Kidney epithelial cell (primary cell): Measurements from ENCODE around the genes YBX1, CLDN19, SVBP, TIE1 and CDC20.

- RAMPAGE, long total RNA = no peak
- RRBS = no CpG with 5 or more reads among the region's 11 CpGs
Measured at GRCh38 chr1:42234158-42234747, 69.7 kb upstream of the GUCA2A start.

DNA sequence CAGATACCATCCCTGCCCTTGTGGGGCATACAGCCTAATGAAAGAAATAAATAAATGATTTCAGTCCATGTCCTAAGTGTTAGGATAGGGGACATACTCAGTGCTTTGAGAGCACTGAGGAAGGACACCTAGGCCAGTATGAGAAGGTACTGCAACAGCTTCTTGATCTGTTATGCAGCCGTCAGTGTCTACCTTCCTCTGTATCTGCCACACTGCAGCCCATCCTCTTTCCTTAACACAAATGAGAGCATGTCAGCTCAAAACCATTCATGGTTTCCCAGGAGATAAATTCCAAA is 1.5 kb downstream of the ZMYND12 start:
- RAMPAGE, long total RNA = no peak
- RRBS = no CpG with 5 or more reads among the region's 1 CpG

DNA sequence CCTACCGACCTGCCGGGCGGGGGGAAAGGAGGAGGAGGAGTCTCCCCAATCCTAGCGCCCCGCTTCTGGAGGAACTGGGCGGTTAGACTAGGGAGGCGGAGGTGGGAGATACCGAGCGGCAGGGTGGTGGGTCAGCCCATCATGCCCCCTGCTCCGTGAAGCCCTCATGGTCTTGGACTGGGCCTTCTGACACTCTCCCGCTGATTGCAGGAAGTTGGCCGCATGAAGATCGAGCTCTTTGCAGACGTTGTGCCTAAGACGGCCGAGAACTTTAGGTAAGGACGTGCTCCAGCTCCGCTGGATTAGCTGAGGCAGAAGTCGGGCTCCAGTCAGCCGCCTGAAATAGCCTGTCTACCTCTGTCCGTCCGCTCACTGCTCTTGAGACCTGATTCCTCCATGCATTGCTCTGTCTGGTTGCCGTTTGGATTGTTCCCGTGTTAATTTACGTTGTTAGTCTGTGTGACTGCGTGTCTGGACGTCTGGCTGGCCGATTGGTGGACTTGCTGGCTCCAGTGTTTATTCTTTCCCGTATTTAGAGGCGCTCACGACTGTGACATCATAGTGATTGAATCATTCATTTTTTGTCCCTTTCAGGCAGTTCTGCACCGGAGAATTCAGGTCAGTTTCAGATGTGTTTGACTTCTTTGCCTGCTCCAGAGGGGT is 542 bp downstream of the PPIH start:
- RAMPAGE, long total RNA = no peak
- RRBS = no CpG with 5 or more reads among the region's 32 CpGs

DNA sequence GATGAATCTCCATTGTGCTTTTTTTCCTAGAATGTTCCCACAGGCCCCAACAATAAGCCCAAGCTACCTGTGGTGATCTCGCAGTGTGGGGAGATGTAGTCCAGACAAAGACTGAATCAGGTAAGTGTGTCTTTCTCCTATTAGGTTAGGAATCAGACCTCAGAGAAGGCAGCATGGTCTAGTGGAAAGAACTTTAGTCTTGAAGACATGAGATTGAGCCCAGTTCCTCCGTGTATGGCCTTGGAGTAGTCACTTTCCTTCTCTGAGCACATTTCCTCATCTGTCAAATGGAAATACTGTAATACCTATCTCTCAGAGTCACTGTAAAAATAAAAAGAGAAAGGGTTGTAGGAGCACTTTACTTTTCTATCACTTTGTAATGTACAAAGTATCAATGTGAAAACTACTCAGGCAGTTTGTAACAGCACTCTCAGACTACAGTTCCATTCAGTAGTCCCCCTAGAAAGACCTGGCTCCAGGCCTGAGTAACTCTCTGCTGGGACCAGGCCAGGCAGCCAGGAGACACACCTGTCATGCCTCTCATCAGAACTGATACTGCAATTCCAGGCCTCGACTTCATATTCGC is 9.2 kb downstream of the PPIH start:
- RAMPAGE, long total RNA = no peak
- RRBS = no CpG with 5 or more reads among the region's 4 CpGs

- RAMPAGE, long total RNA = start-site peak on the plus strand at chr1:42682336-42682500, 46 and 45 reads in 2 replicates
- RRBS = under 1% methylated on average over 17 of the region's 70 CpGs
Measured at GRCh38 chr1:42682262-42682898, at the start of gene YBX1. Gene YBX1 (plus strand): TSS chr1:42682418.

GRCh38 chr1:42739817-42740527 is at the start of gene CLDN19:
Gene CLDN19 (minus strand): TSS chr1:42740236.
- RAMPAGE, long total RNA = no peak
- RRBS = no CpG with 5 or more reads among the region's 25 CpGs

- RAMPAGE, long total RNA = start-site peak on the minus strand at chr1:42816963-42817039, 44 and 40 reads in 2 replicates; start-site peak on the minus strand at chr1:42817249-42817351, 674 and 537 reads in 2 replicates
- RRBS = under 1% methylated on average over 20 of the region's 76 CpGs
Measured at GRCh38 chr1:42816839-42817882, at the start of gene SVBP. Gene SVBP (minus strand): TSS chr1:42817397.

GRCh38 chr1:42934630-42935779 is 23.7 kb downstream of the SLC2A1 start:
- RAMPAGE, long total RNA = no peak
- RRBS = no CpG with 5 or more reads among the region's 27 CpGs

GRCh38 chr1:42961009-42961644 is 2.5 kb upstream of the SLC2A1 start:
- RAMPAGE, long total RNA = no peak
- RRBS = no CpG with 5 or more reads among the region's 5 CpGs

GRCh38 chr1:43239284-43240106 is 30.3 kb upstream of the TMEM125 start:
- RAMPAGE, long total RNA = no peak
- RRBS = no CpG with 5 or more reads among the region's 5 CpGs

DNA sequence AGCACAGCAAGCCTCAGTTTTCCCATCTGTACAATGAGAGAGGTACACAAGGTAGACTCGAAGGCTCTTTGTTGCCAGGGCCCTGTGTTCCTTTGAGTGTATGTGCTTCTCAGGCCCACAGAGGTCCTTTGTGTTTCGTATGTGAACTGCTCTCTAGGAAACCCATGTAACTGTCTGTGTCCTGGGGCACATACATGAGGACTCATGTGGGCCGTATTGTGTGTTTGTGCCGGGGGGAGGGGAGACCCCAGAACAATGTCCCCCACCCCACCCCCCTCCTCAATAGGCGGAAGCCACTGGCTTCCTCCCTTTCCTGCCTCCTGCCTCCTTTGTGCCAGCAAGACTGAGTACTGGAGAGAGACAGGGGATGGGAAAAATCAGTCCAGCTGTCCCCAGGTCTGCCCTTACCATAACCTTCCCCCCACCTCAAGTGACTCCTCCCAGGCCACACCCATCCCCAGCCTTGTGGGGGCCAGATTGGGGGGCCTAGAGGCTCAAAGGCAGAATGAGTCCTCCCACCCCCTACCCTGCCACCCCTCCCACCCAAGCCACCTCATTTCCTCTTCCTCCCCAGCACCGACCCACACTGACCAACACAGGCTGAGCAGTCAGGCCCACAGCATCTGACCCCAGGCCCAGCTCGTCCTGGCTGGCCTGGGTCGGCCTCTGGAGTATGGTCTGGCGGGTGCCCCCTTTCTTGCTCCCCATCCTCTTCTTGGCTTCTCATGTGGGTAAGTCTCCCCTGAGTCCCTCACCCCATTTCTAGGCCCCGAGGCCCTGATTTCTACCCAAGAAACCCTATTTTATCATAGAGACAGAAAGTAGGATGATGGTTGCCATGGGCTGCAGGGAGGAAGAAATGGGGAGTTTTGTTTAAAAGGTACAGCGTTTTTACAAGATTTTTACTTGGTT is at the start of gene TIE1:
TIE1 (plus strand) TSS at position 584 of the 912 bp plus-strand sequence.
- RAMPAGE, long total RNA = no peak
- RRBS = no CpG with 5 or more reads among the region's 11 CpGs

DNA sequence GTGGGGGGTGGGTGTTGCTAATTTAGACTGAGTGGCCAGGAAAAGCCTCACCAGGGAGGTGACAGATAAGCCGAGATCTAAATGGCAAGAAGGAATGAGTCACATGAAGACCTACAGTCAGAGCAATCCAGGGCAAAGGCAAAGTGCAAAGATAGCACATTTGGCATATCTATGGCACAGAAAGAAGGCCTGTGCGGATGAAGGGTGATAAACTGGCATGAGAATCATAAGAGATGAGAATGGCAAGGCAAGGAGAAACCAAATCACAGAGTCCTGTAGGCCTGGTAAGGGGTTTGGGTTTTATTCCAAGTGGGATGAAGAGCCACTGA is 7.6 kb downstream of the MPL start:
- RAMPAGE, long total RNA = no peak
- RRBS = no CpG with 5 or more reads among the region's 2 CpGs

DNA sequence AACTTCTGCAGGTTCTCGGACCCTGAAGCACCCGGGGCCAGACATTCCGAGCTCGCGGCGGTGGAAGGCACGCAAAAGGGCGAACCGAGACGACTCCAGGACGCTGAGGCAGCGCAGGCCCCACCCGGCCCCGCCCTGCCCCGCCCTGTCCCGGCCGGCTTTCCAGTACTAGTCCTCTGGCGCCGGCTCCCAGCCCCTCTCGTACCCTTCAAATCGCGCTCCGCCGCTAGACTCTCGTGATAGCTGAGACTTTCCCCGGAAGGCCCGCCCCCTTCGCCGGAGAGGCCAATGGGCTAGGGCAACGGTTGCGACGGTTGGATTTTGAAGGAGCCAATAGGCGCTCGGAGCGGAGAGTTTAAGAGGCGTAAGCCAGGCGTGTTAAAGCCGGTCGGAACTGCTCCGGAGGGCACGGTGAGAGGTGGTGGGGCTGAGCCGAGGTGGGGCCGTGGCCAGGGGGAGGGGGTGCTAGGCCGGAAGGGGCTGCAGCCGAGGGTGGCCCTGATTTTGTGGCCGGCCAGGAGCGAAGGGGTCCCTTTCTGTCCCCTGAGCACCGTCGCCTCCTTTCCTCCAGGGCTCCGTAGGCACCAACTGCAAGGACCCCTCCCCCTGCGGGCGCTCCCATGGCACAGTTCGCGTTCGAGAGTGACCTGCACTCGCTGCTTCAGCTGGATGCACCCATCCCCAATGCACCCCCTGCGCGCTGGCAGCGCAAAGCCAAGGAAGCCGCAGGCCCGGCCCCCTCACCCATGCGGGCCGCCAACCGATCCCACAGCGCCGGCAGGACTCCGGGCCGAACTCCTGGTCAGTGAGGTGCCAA is at the start of gene CDC20:
CDC20 (plus strand) TSS at position 386 of the 817 bp plus-strand sequence.
- RAMPAGE, long total RNA = start-site peak on the plus strand centred at position 393 of the sequence, 25 bp wide, 52 and 26 reads in 2 replicates
- RRBS = 2% methylated on average over 26 of the region's 68 CpGs

DNA sequence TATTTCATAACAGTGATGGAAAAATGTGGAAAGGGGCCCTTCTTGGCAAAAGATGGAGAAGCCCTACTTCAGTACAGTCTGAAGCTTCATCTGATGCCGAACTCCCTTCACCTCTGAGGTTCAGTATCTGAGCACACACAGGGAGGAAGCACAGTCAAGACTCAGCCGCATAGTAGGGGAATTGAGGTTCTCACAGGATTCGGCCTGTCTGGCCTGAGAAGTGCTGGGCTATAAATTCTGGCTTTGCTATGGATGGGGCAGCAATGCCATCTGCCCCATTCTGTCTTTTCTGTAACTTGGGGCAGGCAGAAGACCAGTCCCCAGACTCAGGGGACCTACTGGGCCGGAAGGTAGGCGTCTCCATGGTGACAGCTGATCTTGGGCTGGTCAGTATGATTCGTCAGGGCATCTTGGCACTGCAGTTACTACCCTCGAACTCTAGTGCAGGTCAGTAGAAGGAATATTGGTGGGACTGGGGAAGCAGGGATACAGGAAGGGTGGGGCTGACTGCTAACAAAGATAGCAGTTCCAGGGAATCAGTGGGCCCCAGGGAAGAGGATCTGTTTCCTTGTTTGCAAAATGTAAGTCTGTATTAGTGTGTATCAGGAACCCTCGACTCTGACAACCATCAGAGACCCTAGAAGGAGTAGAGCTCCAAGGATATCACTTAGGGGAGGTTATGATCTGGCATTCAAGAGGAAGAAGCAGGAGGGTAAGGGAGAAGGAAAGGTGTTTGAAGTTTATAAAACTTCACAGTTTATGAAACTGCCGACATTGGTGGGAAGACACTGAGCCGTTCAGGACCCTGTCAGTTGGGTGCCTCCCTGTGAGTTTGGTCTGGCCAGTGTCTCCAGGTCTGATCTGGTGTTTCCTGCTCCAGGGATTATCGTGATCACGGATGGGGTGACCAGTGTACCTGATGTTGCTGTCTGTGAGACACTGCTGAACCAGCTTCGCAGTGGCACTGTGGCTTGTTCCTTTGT is 26.2 kb downstream of the SZT2 start:
- RAMPAGE, long total RNA = no peak
- RRBS = no CpG with 5 or more reads among the region's 13 CpGs

DNA sequence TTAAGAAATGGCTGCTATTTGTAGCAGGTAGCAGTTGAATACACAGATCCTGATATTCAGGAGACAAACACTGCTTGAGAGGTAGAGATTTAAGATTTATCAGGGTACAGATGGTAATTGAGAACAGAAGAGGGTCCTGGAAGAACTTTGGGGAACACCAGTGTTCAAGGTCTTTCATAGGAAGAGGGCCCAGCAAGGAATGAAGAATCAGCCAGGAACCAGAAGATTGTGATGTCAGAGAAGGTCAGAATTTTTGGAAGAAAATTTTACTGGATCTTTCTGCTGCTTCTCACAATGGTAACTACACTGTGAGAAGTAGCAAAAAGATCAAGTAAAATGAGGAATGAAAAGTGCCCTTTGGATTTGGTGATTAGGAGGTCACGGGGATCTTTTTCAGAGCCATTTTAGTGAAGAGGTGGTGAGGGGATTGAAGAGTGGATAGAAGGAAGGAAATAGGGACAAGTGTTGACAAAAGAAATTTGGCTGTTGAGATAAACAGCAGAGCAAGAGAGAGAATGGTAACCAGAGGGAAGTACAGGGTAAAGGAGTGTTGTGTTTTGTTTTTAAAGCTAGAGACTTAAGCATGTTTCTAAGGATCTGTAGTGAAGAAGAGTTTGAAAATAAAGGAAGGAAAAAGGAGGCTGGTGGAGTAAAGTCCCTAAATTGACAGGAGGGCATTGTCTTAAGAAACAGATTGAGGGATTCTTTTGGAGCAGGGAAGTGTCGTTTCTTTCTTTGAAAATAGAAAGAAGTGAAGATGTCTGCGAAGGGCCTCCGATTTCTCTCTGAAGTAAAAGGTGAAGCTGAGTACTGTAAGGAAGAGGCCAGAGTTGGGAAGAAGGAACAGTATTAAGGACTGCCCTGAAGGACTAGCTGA is 28.2 kb downstream of the SZT2 start:
- RAMPAGE, long total RNA = no peak
- RRBS = no CpG with 5 or more reads among the region's 4 CpGs

DNA sequence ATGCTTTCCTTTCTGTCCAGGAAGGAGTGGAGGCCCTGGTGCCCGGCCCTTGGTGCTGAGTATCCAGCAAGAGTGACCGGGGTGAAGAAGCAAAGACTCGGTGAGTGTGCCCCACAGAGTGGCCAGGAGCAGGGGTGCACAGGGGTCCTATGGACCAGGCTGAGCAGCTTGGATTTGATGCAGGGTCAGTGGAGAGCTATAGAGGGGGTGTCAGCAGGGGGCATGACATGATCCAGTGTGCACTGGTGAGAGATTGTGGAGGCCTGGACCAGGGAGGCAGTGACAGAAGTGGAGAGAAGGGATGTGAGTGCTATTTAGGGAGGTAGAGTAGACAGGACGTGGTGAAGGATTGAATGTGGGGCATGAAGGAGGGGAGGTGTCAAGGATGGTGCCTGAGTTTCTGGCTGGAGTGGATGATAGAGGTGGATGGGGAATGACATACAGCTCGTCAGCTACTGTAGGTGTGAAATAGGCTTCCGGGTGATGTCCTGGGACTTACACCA is 7.5 kb downstream of the PTPRF start:
- RAMPAGE, long total RNA = no peak
- RRBS = no CpG with 5 or more reads among the region's 6 CpGs

DNA sequence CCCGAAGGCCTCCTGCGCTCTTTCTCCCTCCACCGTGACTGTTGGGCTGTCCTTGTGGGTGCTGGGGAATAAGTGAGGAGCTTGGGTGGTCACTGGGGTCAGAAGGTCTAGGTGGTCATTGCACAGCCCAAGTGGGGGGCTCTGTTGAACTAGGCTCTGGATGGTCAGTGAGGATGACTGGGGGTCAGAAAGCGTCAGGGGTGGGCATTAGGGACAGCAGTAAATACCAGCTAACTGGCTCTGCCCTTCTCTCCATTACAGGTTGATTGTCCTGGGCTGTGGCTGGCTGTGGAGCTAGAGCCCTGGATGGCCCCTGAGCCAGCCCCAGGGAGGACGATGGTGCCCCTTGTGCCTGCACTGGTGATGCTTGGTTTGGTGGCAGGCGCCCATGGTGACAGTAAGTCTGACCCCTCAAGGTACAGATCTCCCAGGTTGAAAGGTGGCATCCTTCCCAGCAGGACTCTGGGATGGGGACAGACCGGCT is 14.1 kb downstream of the PTPRF start:
- RAMPAGE, long total RNA = no peak
- RRBS = no CpG with 5 or more reads among the region's 7 CpGs

DNA sequence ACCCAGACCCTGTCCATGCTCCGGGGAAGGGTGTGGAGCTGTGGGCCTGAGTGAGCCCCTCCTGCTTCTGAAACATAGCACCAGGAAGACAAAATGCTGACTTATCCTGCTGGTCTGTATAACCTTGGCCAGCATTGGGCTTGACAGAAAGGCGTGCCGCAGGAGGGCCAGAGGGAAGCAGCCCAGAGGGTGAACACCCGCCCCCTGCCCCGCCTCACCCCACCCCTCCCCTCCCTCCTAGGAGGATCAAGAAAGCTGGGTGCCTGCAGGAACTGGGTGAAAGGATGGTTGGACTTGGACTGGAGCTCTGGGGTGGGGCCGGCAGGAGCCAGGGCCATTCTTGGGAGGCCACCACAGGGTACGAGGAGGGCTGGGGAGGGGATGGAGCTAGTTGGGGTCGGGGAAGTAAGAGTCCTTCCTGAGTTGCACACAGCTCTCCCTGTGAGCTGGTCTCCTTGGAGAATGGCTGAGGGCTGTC is 27.1 kb downstream of the PTPRF start:
- RAMPAGE, long total RNA = no peak
- RRBS = no CpG with 5 or more reads among the region's 8 CpGs

GRCh38 chr1:43558256-43559430 is 28.0 kb downstream of the PTPRF start:
- RAMPAGE, long total RNA = no peak
- RRBS = 0% methylated on average over 4 of the region's 37 CpGs

DNA sequence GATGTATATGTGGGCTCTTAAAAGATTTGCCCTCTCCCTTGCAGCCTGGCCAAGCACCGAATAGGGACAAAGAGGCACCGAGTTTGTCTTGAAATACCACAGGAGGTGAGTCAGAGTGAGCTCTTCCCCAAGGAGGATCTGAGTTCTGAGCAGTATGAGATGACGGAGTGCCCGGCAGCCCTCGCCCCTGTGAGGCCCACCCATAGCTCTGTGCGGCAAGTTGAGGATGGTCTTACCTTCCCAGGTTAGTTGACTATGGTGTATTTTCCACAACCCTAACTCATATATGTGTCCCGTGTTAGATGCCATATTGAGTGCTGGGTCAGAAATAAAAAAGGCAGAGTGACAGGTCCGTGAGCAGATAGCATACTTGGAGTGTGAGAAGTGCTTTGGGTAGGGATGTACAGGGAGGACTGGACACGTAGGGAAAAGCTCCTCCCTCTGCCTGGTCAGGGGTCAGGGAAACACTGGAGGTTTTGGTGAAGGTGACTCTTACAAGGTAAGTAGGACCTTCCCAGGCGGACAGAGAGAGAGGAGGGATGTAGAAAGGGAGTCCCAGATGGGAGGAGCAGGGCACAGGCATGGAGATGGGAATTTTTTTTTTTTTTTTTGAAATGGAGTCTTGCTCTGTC is 19.2 kb downstream of the KDM4A start:
- RAMPAGE, long total RNA = no peak
- RRBS = no CpG with 5 or more reads among the region's 10 CpGs